Bronchial epithelial cell (primary cell): ENCODE measurements around a stretch of chr1.

DNA sequence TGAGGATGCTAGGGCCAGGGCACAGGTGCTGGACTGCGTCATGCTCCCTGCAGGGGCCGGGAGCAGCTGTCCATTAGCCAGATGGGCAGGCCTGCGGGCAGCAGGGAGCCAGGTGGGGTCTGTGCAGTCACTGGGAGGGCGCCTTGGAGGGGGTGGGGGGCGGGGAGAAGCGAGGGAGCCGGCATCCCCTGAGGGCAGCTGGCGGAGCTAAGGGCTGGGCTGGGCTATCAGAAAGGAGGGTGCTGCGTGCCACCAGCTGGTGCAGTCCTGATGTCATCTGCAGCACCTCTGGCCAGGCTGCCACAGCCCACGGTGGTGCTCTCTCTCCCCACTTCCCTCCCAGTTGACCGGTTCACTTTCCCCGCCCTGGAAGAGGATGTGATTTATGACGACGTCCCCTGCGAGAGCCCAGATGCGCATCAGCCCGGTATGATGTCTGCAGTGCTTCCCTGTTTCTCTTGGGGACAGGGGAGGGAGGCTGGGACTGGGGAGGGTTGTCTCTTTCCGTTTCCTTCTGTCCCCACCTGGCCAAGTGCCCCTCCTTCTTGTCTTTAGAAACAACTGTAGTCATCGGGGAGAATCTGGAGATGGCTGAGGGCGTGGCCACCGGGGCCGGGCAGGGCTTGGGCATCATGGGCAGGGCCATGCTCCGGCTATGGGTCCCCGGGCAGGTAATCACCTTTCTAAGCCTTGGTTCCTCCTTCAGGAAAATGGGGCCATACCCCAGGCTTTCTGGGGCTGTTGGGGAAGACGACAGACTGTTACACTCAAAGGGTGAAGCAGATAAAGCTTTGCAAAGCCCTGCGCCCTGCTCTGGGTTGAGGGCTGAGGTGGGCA, 63.9 kb downstream of the ARHGEF10L start:
- RRBS, 2 experiments, result 82 to 89% methylated on average over 9 of the region's 26 CpGs

GRCh38 chr1:17609377-17609931, 70.0 kb downstream of the ARHGEF10L start:
- RRBS, 2 experiments, result no CpG with 5 or more reads among the region's 8 CpGs

DNA sequence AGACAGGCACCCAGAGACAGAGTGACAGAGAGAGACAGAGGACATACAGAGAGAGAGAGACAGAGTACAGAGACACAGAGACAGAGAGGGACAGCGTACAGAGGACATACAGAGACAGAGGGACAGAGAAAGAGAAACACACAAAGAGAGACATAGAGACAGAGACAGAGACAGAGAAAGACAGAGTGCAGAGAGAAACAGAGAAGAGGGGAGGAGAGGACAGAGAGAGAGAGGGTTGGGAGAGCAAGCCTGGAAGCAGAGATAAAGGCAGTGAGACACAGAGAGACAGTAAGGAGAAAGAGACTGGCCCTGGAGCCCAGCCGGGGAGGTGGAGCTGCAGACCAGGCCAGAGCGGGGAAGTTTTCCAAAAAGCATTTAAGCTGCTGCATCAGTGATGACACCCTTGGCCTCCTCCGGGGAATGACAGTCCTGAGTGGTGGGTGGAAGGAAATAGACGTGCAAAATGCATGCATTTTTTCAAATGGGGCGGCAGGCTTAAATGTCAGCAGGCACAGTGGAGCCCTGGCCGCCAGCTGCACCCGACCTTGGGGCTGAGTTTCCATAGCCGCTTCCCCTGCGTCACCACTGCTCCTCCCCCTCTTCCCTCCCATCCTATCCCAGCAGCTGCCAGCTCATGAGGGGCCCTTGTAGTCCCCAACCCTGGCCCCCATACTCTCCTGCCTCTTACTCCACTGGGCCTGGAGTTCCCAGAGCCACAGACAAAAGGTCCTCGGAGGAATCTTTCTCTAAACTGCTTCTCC, 95.4 kb upstream of the KLHDC7A start:
- RRBS, 2 experiments, result 18 to 21% methylated on average over 3 of the region's 11 CpGs

DNA sequence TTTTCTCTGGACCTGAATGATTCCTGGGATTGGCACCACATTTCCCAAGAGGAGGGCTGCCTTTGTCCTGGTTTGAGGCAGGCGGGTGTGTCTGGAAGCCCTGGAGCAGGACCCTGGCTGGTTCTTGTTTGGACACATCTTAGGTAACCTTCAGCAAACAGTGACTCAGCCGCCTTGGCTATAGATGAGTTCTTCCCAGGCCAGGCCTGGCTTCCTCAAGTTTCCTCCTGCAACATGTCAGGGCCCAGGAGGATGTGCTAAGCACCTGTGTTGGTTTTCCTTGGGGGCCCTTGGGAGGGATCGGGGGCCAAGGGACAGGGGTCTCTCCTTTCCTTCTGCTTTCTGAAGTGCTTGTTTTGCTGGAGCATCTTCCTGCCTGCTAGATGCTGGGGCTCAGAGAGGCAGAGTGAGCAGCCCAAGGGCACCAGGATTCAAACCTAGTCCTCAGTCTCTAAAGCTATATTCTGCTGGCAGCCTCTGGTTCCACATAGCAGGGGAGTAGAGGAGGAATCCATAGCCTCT, 38.2 kb downstream of the PAX7 start:
- RRBS, 2 experiments, result no CpG with 5 or more reads among the region's 3 CpGs

DNA sequence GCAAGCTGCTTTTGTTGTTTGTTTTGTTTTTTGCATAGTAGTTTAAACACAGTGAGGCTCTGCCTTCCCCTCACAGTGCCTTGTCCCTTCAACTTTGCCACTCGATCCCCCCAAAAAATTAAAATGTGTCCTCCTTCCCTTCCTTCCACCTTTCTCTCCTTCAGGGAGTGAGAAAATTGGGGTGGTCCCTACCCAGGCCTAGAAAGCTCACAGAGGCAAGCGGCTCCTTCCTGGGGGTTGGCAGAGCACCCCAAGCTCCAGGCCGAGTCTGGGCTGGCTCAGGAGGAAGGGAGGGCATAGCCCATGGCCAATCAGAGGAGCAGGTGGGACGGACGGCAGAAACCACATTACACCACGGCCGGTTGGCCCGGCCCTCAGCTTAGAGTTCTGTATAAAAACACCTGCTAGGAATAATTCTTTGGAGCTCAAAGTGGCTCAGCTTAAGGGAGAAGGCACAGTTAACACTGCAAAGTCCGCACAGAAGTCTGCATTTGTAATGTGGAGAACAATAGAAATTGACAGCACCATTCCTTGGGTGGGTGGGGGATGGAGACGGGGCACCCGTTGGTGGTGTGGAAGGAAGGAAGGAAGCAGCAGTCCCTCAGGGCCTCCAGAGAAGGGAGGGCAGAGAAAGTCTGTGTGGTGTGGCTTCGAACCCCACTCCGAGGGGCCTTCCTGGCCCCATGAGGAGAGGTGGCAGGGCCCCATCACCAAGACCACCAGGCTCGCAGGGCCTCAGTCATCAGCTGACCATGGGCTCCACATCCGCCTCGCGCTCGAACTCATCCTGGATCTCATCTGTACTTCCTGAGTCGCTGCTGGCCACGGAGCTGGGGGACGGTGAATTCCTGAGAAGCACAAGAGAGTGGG, 5.7 kb upstream of the ALDH4A1 start:
- RRBS, 2 experiments, result no CpG with 5 or more reads among the region's 21 CpGs

DNA sequence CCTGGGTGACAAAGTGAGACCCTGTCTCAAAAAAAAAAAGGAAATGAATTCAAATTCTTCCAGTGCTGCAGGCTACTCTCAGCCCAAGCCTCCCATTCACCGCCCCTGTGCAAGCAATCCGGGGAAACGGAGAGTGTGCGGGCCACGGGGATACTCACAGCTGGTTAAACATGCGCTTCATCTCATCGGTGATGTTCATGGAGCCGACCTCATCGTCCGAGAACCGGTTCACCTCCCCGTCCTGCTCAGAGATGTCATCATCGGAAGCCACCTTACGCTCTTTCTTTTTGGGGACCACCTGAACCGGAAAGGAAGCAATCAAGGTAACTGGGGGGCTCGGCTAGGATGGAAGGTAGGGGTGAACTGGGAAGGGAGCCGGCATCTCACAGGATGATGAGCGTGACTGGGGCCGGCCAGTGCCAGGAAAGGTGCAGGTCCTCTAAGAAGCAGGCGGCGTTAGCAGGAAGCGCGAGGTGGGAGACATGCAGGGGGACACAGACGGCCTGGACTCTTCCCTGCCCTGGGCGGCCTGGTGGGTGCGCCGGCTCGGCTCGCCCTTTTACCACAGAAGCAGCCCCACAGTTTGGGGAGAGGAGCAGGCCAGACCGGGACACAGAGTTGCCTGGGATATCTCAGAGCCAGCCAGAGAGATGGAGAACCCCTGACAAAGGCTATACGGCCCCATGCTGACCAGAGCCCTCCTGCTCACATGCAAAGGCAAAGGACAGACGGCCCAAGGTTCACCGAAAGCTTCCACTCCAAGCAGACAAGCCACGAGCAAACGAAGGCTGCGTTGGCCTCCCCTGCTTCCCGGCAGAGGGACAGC, 14.6 kb upstream of the ALDH4A1 start:
- RRBS, 2 experiments, result 88 to 93% methylated on average over 17 of the region's 37 CpGs

DNA sequence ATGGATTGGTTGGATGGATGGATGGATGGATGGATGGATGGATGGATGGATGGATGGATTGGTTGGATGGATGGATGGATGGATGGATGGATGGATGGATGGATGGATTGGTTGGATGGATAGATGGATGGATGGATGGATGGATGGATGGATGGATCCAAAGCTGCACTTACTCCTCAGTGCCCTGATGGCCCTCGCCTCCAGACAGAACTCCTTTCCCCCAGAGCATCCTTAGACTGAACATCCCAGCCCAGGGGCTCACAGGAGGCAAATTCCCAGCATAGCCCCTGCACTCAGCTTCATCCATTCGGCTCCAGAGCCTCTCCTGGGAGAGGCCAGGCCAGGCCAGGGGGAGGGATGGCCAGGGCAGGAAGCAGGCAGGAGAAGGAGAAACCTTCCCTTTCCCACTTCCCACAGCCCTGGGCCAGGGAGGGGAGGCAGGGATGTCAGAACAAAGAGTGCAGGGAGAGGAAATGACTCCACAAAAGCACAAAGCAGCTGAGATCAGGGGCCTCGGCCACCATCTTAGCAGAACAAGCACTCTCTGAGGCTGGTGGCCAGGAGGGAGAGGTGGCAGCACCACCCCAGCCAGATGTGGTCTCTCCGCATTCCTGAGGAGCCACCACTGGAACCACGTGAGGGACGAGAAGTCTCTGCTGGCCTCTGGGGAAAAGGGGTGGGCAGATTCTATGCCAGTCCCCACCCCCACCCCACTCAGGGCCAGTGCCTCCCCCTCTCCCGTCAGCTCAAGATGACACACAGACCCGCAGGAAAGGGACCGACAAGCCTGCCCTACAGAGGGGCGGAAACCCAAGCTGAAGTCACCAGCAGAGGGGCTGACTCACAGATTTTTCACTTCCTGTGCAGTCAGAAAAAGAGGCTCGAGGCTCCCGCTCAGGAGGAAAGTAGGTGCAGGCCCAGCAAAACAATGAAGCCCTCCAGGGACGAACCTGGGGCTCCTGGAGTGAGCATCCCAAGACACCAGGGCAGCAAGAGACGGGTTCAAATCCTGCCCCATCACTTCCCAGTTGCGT, 24.0 kb upstream of the ALDH4A1 start:
- RRBS, 2 experiments, result no CpG with 5 or more reads among the region's 15 CpGs

DNA sequence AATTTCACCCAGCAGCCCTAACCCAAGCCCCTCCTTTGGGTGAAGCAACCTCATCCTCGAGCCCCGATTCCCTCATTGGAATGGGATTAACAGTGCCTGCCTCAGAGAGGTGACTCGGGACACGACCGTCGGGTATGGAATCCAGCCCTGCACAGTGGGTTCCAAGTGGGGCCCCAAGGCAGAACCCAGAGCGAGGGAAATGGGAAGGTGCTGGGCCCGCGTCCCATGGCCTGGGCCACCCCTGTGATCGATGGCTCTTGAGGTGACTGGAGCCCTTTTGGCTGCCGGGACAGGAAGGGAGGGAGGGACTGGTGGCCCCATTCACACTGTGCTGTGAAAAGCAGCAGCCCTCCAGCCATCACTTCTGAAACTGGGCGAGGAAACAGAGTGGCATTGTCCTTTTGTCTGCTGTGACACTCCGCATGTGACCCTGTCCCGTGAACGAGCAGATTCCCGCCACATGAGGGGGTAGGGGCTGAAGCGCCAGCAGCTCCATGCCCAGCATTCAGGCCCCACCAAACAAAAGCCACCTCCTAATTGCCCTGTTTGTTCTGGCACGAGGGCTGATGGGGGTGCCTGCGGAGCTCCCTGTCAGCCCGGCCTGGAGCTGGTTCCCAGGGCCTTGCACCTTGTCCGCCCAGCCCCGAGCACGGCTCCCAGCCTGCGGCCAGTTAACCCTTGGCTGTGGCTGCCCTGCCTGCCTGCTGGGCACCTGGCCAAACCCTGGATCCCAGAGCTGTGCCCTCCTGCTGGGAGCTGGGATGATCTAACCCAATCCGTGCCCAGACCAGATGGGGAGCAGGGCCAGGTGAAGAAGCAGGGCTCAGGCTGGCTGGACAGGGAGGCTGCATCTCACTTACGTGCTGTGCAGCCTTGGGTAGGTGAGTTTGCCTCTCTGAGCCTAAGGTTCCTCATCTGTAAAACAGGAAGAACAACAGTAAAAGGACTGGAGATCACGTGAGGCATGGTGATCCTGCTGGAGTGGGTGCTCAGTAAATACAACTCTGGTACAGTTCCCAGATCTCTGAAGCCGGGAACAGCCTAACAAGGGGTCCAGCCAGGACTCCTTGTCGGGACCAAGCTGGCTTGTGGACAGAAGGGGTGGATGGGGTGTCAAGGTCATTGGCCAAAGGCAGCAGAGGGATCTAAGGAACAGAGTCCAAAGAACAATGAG, 110.7 kb upstream of the IFFO2 start:
- RRBS, 2 experiments, result no CpG with 5 or more reads among the region's 29 CpGs

GRCh38 chr1:19172749-19173467, 37.2 kb downstream of the UBR4 start:
- RRBS, 2 experiments, result no CpG with 5 or more reads among the region's 12 CpGs

DNA sequence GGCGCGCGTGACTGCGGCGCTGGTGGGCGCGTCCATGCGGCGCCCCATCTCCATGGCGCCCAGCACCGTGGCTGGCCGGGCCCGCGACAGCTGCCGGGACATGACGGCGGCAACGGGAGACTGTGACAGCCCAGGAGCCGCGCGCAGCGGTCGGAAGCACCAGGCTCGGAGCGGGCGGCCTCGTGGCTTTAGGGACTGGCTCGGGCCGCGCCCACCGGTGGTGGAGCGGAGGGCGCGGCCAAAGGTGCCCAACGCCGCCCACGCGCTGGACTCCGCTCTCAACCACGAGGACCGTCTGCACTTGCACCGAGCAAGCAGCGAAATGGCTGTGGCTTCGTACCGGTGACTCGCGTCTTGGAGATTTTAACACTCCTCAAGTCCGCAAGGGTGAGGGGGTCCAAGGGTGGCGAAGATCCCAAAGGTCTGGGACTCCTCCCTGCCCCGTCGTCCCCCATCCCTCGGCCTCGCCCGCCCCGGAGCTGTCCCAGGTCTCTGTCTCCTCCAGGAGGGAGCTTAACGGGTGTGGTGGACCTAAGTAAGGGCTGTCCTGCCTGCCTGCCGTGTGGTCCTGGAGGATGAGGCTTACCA, 14.5 kb downstream of the AKR7A3 start:
- RRBS, 2 experiments, result no CpG with 5 or more reads among the region's 57 CpGs

DNA sequence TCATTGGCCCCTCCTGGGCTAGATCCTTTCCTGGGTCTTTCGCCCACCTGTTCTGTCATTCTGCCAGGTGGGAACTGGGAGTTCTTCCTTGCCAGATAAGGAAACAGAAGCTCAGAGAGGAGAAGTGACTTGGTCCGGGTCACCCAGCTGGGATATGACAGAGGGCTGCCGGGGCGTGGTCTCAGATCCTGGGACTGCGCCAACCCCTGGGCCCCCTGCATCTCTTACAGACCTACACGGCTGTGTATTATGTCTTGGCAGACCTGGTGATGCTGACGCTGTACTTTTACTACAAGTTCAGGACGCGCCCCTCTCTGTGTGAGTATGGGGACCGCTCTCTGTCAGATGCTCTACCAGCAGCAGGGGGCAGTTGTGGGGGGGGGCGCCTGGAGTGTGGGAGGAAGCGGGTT, 13.1 kb downstream of the SLC66A1 start:
- RRBS, 2 experiments, result no CpG with 5 or more reads among the region's 12 CpGs

GRCh38 chr1:19328515-19328714, 16.3 kb downstream of the SLC66A1 start:
- RRBS, 2 experiments, result no CpG with 5 or more reads among the region's 8 CpGs

GRCh38 chr1:19404486-19405033, 80.8 kb downstream of the CAPZB start:
- RRBS, 2 experiments, result no CpG with 5 or more reads among the region's 9 CpGs

- RRBS, 2 experiments, result no CpG with 5 or more reads among the region's 11 CpGs
These were observed 48.5 kb downstream of the CAPZB start for GRCh38 chr1:19436548-19437561.

DNA sequence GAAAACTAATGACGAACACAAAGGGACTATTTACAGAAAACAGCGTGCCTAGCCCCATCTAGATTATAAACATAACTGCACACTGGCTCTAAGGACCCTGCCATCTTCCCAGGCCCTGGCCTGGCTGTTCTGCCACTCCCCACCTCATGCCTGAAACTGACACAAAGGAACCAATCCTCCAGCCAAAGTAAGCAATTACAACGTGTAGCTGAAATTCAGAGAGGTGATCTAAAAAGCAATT, 41.0 kb downstream of the CAPZB start:
- RRBS, 2 experiments, result no CpG with 5 or more reads among the region's 3 CpGs

GRCh38 chr1:19448375-19449457, 36.6 kb downstream of the CAPZB start:
- RRBS, 2 experiments, result no CpG with 5 or more reads among the region's 20 CpGs

- RRBS, 2 experiments, result no CpG with 5 or more reads among the region's 16 CpGs
These were observed 17.9 kb downstream of the CAPZB start for GRCh38 chr1:19467119-19468193.

DNA sequence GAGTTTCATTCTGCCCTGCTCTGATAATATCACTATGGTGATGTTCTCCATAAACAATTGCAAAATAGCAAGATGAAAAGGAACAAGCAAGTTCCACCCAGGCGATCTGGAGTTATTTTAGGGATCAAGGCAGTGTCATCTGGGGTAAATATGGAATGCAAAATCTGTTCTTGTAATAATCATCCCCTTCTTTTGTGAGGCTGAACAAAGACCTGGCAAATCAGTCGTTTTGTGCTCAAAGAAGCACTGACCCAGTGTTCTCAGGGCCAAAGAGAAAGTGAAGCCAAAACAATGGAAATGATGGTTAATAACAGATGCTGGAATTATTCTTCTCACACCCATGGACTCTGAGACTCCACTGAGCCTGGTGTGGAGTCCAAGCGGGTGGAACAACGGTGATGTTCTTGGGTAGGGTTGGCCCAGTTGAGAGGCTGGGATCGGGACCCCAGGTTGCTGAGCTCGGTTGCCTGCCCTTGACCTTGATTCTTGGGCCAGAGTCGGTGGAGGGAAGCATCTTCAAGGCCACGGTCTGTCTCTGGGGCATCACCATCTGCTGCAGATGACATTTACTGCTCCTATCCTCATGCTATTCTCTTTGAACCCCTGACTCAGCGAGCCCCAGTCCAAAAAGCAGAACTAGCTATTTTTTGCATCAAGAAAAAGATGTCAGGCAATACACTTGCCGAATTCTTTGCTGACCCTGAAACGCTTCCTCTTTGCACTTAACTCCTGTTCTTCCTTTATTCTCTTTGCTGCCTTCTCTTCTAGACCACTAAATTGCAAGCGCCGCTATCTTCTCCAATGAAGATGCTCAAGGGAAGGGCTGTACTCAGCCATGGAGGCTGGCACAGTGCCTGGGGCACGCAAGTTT, 20.2 kb upstream of the CAPZB start:
- RRBS, 2 experiments, result no CpG with 5 or more reads among the region's 14 CpGs

- RRBS, 2 experiments, result no CpG with 5 or more reads among the region's 5 CpGs
These were observed 22.0 kb upstream of the CAPZB start for GRCh38 chr1:19507352-19507753.

GRCh38 chr1:19604722-19605488, 8.1 kb downstream of the MICOS10 start:
- RRBS, 2 experiments, result no CpG with 5 or more reads among the region's 3 CpGs